Islet of Langerhans (tissue), 1 donor: ENCODE results near the gene SWT1.

DNA sequence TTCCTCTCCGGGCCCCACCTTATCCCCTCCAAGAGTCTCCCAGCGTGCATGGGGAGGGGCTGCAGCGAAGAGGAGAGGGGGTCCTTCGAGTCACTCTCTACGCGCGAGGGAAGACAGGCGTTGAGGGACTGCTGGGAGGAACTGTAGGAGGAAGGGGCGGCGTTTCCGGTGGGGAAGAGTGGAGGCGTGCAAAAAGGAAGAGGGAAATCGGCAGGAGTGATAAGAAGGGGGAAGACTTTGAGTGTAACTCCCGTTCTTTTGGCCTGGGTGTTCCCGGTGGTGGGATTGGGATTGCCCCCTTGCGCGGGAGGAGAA, 487 bp upstream of the SMG7 start:
- RRBS: 4% methylated on average over 5 of the region's 17 CpGs

DNA sequence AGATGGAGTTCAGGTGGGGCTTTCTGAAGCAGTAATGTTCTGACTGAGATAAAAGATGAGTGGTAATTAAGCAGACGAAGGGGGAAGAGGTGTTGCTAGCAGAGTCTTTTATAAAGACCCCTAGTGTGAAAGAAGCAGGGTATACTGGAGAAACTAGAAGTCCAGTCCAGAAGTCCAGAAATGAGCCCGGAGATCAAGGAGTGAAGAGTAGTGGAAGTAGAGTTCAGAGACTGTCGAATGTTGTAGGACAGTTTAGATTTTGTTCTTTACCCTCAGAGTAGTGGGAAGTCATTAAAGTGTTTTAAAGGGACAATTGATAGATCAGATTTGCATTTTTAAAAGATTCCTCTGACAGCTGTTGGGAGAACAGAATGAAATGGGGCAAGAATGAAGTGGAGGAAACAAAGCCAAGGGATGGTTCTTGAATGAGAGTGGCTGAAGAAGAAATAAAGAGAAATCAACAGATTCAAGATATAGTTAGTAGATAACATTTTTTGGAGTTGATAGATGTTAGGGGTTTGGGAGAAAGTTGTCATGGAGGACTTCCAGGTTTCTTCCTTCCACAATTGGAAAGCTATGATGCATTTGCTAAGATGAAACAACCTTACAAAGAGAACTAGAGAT, 39.2 kb downstream of the SMG7 start:
- RRBS: no CpG with 5 or more reads among the region's 3 CpGs

GRCh38 chr1:183569041-183569621, 21.1 kb downstream of the NCF2 start:
- RRBS: no CpG with 5 or more reads among the region's 5 CpGs

GRCh38 chr1:183636232-183636664, 665 bp upstream of the ARPC5 start:
- RRBS: 21% methylated on average over 3 of the region's 21 CpGs

DNA sequence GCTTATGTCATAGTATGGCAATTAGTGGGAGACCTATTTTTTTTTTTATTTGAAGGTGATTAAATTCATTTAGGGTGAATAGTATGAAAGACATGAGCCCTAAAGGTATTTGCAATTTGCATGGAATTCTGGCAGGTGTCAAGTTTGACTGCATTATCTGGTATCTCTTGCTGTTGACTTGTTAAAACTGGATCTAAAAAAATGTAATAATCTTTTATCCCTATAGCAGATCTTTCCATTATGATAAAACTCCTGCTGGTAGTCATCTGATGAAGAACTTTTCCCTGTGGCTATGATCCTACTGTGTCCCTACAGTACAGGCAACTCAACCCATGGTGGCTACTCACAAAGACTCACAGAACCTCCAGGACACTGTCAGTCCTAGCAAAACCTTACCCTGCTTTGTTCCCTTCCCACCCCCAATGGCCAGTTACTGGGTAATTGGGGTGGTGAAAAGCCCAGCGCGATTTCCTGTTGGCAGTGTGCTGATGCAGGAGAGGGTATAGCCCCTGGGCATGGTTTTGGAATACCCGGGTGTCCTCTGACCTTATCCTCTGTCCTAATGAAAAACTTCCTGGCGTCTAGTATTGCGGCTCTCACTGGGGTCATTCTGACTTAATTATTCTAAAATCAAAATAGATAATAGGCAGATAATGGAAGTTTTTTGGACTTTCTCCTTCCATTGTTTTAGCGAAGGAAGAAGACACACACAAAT, 600 bp upstream of the RGL1 start:
- RRBS: no CpG with 5 or more reads among the region's 6 CpGs

GRCh38 chr1:183809778-183810657, 5.1 kb downstream of the RGL1 start:
- RRBS: no CpG with 5 or more reads among the region's 6 CpGs

- RRBS: no CpG with 5 or more reads among the region's 9 CpGs
Observed at GRCh38 chr1:183842357-183842837, 37.5 kb downstream of the RGL1 start.

GRCh38 chr1:183884523-183885128, 79.7 kb downstream of the RGL1 start:
- RRBS: no CpG with 5 or more reads among the region's 6 CpGs

- RRBS: no CpG with 5 or more reads among the region's 5 CpGs
Observed at GRCh38 chr1:184388880-184389360, 2.1 kb downstream of the C1orf21 start.

GRCh38 chr1:184395860-184396338, 9.1 kb downstream of the C1orf21 start:
- RRBS: no CpG with 5 or more reads among the region's 2 CpGs

DNA sequence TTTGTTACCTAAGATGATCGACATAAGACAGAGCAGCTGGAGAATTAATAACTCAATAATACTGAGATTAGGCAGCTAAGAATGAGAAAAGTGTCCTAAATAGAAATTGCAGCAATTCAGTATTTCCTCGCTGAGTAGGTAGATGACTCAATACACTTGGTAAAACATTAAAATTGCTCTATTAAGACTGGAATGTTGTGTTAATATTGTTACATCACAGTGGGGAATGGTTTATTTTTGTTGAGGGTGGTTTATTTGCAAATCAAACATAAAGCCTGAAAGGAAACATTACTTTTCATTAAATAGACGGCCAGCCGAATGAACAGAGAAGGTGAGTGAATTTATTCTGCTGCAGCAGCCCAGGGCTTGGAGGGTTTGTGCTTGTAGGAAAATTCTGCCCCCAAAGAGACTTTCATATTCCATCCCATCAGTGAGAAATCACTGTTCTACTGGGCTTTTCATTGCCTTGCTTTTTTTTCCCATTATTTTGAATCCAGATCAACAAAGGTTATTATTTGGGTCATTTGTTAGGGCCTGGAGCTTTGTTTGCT, 21.3 kb downstream of the C1orf21 start:
- RRBS: no CpG with 5 or more reads among the region's 4 CpGs

GRCh38 chr1:184479381-184479950, 92.6 kb downstream of the C1orf21 start:
- RRBS: no CpG with 5 or more reads among the region's 12 CpGs

DNA sequence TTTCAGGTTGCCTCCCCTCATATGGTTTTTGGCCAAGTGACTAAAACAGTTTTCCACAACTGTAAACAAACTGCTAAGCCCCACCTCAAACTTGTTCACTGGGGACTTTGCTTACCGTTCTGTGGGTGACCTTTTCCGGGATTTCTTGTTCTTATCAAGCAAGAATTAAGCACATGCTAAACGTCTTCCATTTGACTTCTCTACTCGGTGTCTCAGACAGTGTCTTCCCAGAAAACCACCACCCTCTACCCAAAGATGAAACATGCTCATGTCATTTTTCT, 133.3 kb downstream of the EDEM3 start:
- RRBS: no CpG with 5 or more reads among the region's 4 CpGs

DNA sequence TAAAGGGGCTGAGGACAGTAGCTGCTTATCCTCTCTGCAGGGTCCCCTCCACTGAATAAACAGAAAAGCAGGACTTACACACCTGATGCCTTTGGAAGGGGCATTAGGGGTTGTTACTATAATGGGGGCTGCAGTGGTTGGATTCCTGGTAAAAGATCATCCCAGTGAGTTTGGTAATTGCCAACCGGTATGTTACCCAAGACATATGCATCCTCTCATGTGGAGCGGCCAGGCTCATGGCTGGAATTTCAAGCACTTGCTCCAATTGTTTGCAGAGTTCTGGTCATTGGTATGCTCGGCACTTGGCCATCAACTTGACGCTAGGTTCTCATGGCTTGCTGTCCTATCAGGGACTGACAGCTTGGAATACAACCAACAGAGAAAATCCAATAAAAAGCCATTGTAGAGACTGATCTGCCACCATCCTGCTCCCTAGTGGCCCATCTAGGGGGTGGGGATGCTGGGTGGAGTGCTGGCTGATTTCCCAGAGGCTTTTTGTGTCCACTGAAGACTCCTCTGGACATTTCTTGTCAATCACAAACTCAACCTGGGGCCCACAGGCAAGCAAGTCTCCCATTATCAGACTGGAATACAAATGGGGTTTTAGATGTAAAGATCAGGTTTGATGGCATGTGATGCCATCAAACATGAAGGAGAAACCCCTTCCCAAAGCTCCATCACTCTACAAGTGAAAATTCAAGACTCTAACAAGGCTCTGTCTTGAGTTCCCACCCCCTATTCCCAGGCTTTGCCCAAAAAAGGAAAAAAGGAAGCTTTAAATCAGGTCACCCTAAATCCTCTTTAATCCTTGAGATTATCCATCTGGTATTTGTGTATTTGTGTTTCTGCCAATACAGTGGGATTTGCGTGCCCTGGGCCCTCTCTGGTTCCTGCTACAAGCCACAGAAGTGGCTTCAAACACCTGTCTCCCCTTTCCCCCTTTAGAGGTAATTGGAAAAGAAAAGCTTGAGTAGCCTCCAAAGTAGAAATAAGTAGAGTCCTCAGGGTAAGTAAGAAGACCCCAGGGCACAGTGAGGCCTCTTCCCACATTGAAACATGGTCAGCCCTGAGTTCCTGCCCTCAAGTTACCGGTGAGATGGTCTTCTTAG, 120.6 kb downstream of the EDEM3 start:
- RRBS: no CpG with 5 or more reads among the region's 6 CpGs

GRCh38 chr1:184635194-184636032, 119.2 kb downstream of the EDEM3 start:
- RRBS: no CpG with 5 or more reads among the region's 9 CpGs

DNA sequence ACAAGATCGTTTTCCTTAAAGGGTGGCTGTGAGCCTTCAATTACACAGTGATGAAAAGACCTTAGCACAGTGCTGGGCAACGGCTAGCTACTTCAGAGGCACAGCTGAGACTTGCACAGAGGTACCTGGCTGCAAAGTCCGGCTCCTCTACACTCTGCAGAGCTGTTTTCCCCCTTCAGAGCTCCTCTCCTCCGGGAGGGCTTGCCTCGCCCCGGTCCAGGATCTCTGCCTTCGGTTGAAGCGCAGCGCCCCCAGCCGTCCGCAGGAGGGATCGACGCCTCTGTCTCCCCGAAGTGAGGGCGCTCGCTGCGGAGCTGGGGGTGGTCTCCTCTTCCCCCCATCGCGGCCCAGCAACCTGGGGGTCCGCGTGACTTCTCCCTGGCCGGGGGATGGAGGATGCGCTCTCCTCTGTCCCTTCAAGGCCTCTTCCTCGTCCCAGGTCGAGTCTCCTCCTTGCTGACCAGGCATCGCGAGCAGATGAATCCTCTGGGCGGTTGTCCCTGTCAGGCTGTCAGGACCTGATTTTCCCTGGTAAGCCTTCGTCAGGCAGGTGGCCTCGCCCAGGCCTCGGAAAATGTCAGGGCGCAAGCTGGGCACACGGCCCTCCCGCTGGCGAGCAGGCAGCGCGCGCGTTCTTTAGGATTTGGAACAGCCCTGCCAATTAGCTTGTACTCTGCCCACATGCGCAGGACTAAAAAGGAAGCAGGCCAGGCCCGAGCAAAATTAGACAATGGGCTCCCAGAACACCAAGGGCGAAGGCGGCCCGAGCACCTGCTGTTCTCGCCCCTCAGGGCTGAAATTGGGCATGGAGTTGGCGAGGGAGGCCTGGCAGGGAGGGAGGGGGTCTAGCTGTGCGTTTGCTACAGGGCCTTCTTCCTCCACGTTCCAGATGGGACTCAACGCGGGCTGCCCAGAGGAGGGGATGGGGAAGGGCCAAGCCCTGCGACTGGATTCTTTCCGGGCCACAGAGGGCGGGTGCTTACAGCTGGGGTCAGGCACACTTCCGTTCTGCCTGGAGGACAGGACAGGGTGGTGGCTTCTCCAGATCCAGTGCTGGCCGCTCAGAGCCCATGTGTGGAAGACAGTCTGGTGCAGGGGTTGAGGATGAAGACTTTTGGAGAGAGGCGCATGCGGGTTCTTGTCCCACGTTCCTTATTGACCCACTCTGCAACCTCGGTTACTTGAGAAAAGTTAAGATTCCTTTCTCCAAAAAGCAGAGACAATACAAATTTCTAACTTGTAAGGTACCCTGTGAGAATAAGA, 90.3 kb downstream of the EDEM3 start:
- RRBS: 12% methylated on average over 1 of the region's 59 CpGs

DNA sequence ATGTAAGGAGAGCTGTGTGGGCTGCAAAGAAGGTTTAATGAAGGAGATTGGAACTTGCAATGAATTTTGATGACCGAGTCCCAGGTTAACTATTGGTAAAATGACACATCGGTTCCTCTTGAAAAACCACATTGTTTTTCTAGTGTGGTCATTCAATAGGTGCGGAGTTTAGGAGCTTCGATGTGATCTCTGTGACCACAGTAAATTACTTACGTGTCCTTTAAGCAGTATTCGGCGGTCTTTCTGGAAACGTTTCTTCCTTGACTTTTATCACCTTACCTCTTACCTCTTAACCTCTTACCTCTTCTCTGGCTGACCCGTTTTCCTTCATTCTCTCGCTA, 1.0 kb upstream of the EDEM3 start:
- RRBS: no CpG with 5 or more reads among the region's 10 CpGs

DNA sequence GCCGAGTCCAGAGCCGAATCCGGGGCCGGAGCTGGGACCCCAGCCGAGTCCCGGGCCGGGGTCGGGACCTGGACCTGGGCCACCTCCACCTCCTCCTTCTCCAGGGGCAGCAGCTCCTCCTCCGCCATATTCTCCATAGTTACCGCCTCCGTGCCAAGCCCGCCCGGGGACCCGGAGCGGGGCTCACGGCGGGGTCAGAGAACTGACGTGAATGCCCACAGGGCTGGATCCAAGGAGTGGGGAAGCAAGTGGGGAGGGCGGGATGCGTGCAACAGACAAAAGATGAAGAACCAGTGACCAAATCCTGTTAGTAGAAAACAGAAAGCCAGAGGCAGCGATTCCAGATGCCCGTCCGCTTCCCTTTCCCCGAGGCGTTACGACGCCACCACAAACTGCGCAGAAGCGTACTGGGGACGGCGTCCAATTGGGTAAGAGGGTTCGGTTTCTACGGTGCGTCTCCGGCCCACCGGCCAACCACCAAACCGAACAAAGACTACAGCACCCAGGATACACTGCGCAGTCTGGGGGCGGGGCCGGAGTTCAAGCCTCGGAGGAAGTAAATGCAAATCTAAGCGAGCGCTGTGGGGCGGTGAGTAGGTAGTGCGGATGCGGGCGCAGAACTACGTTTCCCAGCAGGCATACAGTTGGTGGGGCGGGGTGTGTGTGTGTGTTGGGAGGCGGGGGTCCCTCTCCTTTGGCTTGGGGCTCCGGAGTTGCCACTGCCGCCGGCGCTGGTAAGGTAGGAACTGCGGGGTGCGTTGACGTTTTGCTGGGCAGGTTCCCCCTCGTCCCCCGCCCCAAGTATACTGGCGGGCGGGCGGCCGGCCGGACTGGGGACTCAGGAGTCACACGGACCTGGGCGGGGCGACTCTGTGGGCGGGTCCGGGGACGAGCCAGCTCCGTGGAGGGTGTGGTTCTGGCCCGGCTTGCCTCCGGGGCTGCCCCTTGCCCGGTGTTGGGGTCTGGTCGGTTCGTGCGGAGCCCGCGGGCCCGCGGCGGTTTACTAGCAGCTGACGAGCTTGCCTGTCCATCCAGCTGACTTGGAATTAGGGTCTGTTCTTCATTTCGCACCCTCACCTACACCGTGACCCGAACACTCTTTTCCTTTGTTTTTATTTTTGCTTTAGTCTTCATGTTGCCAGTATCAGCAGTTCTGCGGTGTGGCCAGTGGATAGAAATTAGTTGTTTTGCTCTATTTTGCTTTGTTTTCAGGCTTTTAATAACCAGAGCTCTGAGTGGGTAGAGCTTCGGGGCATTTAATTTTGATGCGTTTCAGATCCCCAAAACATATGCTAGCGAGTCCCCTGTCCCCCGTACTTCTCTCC, at the start of gene SWT1:
TSS of gene SWT1 (plus strand) at position 592 of the 1,325 bp plus-strand sequence.
- RRBS: 4% methylated on average over 13 of the region's 91 CpGs

DNA sequence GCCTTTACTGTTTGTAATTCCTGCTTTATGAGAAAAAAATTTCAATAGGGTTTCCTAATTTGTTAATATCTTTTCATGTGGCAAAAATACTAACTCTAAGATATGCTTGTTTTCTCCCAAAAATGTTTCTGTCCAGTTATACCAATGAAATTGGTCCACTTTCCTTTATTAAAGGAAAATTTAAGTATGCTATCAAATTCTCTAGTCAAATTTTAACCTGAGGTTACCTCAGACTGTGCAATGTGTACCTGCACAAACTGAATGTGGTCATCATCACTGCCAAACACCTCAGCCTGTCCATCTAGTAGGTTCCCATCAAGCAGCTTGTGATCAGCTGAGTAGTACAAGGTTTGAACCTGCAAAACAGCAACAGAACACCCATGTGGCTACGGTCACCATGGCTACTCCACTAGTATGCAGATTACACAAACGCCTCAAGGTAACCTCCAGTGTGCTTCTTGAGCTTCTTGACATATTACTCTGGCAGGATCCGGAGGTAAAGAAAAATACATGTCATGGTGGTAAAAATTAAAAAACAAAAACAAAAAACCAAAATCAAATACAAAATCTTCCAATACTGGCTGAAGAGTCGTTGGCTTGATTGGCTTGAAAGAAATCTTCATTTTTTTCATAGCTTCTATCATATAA, 11.6 kb downstream of the IVNS1ABP start:
- RRBS: no CpG with 5 or more reads among the region's 4 CpGs